ENCODE measurements around the gene UGT1A10.

- PRO-cap, 2 experiments: no peak in any of the 2 experiments
Measured at GRCh38 chr2:233636128-233636913, at the start of gene UGT1A10. UGT1A10 (plus strand) TSS chr2:233636448.

GRCh38 chr2:233736872-233737381 lies 8.1 kb downstream of the UGT1A3 start:
- PRO-cap, 2 experiments: no peak in any of the 2 experiments

GRCh38 chr2:234025335-234025944 lies 25.1 kb upstream of the SPP2 start:
- PRO-cap, 2 experiments: no peak in any of the 2 experiments

DNA sequence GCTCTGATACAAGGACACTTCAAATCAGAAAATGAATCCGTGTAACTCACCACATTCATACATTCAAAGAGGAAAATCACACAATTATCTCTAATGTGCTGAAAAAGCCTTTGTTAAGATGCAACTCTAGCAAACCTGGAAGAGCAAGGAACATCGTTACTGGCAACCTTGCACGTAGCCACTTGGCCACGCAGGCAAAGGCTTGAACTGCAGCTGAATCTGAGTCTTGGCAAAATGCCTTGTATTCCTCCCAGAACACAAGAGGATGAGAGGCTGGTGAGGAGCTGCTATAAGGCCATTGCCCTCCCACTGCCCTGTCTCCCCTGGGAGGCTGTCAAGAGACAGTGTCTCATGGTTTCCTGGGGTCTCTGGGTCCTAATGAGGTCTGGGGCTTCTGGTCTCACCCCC lies 141.3 kb downstream of the SPP2 start:
- PRO-cap, 2 experiments: no peak in any of the 2 experiments

- PRO-cap, 2 experiments: no peak in any of the 2 experiments
Measured at GRCh38 chr2:234362875-234363693, 133.8 kb downstream of the ARL4C start.

GRCh38 chr2:234444580-234445488 lies 52.0 kb downstream of the ARL4C start:
- PRO-cap, 2 experiments: no peak in any of the 2 experiments

DNA sequence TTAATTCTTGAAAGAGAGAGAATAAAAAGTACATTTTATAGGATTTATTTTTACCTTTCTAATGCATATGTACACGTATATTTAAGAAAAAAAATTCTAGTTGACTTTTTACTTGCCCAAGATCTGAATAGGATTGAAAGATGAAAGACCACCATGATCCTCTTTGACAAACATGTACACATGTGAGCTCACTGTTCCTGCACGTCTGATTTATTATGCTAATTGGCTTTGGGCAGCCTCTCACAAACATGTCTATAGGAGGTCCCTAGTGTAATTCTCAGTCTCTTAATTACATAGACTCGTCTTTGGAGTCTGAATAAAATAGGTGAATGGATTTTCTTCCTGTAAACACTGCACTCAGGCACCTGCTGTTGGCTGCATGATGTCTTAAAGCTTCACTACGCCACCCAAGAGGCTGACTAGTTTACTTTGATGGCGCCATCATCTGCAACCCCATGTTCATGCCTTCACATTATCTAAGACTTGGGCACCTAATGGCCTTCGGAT lies 46.1 kb downstream of the ARL4C start:
- PRO-cap, 2 experiments: no peak in any of the 2 experiments

GRCh38 chr2:234468468-234469153 lies 28.3 kb downstream of the ARL4C start:
- PRO-cap, 2 experiments: no peak in any of the 2 experiments

- PRO-cap, 2 experiments: no peak in any of the 2 experiments
Measured at GRCh38 chr2:234677036-234677327, 180.1 kb upstream of the ARL4C start.

- PRO-cap, 2 experiments: no peak in any of the 2 experiments
Measured at GRCh38 chr2:234880656-234881184, 71.1 kb upstream of the SH3BP4 start.

GRCh38 chr2:234952394-234953272 lies 816 bp downstream of the SH3BP4 start:
- PRO-cap, 2 experiments: peak in 1 of 2 experiments; most common plus-strand start chr2:234952889 (in 1); most common minus-strand start chr2:234952490 (in 1)

DNA sequence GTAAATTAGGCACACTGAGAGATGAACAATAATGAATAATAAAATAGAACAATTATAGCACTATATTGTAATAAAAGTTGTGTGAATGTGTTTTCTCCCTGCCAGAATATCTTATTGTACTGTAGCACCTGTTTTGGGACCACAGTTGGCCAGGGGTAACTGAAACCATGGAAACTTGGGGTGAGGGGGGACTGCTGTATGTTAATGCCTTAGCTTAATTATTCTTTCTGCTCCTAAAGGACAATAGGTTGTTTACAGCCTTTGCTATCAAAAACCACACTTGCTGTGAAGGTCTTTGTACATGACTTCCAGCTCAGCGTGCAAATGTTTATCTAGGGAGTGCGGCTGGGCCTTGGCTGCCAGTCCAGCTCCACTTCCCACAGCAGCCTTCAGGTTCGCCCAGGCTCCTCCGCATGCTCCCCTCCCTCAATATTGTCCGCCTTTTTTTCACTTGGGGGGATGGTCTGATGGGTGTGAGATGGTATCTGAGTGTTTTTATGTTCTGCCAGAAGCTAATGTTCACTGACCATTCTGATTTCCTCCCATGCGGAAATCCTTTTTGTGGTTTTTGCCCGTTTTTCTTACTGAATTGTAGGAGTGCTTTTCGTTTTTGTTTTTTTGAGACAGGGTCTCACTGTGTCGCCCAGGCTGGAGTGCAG lies 28.6 kb downstream of the SH3BP4 start:
- PRO-cap, 2 experiments: peak in 1 of 2 experiments; most common plus-strand start position 362 of the sequence (in 1); most common minus-strand start position 372 of the sequence (in 1)

GRCh38 chr2:234999639-235000439 lies 48.0 kb downstream of the SH3BP4 start:
- PRO-cap, 2 experiments: no peak in any of the 2 experiments

GRCh38 chr2:235027323-235028264 lies 75.8 kb downstream of the SH3BP4 start:
- PRO-cap, 2 experiments: peak in 1 of 2 experiments; most common minus-strand start chr2:235028016 (in 1)

DNA sequence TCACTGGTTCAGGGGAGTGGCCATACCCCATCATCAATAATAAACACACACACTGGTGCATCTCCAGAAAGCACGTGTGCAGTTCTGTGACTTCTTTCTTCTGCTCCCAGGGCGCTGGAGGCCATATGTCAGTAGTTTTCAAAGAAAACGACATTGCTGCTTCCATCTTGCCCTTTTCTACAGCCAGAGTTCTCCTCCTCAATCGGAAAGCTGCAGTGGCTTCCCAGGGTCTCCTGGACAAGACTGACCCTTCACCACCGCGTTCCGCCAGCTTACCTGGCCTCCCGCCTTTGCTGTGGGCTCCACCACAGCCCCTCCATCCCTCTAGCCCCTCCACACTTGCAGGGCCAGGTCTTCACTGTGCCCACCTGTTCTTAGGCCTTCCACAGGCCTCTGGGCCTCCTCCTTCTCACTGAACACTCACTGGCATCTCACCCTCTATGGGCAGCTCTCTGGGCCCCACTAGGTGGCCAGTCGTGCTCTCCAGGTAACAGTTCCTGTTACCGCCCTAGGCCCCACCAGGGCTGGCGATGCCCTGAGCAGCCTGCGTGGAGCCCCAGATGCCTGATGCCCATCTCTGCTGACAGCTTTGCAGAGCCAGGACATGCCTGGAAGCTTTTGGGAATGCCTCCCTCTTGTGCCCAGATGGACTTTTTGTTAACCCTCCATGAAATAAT lies 79.6 kb downstream of the SH3BP4 start:
- PRO-cap, 2 experiments: no peak in any of the 2 experiments

- PRO-cap, 2 experiments: no peak in any of the 2 experiments
Measured at GRCh38 chr2:235495139-235495820, 1.4 kb downstream of the AGAP1 start.

DNA sequence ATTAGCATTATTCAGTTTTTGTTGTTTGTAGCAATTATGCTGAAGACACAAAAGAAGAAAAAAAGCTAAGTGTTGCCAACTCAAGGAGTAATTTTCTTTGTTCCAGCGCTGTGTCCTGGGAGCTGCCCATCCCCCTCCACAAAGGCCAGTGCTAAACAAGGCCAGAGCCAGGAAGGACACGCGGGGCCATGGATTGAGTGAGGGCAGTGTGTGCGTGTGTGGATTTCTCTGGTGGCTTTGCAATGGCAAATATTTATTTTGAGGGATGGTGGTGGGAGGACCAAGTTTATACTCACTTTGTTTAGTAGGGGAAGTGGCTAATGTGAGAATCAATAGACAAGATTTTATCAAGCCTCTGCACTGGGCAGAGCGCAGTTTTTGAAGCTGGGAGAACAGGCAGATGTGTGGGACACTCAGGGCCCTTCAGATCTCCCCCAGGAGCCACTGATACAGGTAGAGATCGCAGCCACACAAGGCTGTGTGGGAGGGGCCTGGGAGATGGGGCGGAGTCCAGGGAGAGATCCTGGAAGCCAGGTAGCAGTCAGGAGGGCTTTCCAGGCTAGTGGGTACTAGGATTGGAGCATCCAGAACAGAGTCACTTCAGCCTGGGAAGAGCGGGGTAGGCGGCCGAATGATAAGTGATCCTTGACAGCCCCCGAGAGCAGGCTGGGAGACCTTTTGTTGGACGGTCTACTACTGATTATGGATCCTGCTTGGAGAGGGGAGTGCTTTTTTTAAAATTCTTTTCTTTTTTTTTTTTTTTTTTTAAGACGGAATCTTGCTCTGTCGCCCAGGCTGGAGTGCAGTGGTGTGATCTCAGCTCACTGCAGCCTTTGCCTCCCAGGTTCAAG lies 11.6 kb downstream of the AGAP1 start:
- PRO-cap, 2 experiments: peak in 1 of 2 experiments; most common plus-strand start position 374 of the sequence (in 1)

- PRO-cap, 2 experiments: no peak in any of the 2 experiments
Measured at GRCh38 chr2:235511108-235511991, 17.5 kb downstream of the AGAP1 start.

GRCh38 chr2:235639350-235639923 lies 145.6 kb downstream of the AGAP1 start:
- PRO-cap, 2 experiments: peak in 1 of 2 experiments; most common plus-strand start chr2:235639645 (in 1); most common minus-strand start chr2:235639499 (in 1)

- PRO-cap, 2 experiments: no peak in any of the 2 experiments
Measured at GRCh38 chr2:235658353-235659393, 164.8 kb downstream of the AGAP1 start.